Peripheral blood mononuclear cell (primary cell): ENCODE measurements around the genes DGCR2, C22orf39 and GNB1L.

- PRO-cap, 8 experiments, result peak in 8 of 8 experiments; most common plus-strand start chr22:19121822 (in 5); most common minus-strand start chr22:19122395 (in 4)
Observed at GRCh38 chr22:19121350-19122513, at the start of gene DGCR2. DGCR2 (minus strand) TSS chr22:19122412.

DNA sequence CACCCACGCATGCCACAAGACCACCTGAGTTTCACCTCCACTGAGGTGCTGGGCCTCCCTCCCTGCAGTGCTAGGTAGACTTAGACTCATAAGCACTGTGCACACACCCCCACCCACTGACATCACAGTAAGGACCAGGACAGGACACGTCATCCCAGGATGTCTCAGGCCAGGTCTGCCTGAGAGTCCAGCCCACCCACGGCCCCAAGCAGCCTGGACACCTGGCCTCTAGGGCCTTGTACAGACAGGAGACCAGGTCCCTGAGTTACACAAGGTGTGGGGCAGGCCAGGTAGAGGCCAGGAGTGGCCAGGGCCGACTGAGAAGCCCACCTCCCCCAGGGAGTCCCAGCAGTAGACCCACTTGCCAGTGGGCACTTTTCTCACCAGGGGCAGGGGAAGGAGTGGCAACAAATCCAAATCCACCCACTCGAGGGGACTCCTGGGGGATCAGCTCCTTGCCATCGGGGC is 6.6 kb downstream of the ESS2 start:
- PRO-cap, 8 experiments, result peak in 2 of 8 experiments; most common minus-strand start position 126 of the sequence (in 2)

DNA sequence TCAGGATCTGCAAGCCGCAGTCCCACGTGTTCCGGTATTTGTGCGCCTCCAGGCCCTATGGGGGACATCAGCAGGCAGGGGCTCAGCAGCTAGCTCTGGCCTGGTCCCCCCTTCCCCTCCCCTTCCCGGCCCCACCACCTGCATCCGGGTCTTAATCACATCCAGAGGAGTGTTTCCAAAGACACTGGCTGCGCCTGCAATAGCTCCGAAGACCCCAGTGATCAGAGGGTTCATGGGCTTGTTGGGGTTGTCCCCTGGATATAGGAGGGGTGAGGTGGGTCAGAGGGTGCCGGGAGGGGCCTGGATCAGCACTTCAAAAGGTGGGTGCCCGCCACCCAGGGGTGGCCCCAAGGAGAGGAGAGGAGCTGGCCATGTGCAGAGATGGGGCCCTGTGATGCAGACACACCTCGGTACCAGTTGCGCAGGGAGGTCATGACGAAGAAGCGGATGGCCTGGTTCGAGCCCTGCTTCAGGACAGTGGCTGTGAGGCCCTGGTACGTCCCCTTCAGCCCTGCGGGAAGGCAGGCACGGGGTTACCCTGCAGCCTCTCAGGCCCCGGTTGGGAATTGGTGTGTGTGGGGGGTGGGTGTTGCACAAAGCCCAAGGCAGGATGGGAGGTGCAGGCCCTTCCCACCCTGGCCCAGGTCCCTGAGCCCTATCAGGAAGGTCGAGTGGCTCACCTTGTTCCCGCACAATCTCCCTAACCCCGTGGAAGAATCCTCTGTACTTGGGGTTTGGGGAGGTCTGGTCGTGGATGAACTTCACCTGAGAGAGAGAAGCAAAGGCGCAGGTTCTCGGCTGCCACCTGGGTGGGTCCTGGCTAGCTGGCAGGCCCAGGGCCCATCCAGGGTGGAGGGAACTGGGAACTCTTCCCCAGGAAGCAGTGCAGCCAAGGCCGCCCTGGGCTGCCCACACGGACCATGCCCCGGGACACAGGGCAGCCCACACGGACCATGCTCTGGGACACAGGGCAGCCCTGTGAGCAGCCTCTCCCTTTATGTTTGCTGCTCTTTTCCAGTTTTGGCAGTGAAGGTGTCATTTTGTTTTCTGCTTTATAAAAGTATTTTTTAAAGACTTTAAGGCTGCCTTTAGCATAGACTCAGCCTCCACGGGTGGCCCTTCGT is 1.7 kb downstream of the SLC25A1 start:
- PRO-cap, 8 experiments, result no peak in any of the 8 experiments

DNA sequence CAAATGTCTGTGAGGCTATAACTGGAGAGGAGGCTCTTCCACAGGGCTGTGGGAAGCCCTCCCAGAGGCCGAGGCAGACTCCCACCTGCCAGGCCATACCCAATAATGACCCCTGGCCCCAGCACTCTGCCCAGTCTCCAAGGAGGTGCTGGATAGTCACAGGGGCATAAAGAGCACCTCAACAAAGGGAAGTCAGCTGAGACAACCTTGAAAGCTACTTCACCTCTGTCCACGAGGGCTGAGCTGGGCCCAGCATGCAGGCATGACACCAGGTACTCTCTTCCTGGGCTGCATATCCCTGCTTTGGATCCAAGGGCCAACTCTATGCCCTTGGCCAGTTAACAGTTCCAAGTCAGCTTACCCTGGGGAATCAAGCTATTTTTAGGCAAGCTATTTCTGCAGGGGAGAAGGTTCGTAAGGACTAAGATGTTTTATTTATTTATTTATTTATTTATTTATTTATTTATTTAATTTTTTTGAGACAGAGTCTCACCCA is 40.2 kb upstream of the SLC25A1 start:
- PRO-cap, 8 experiments, result no peak in any of the 8 experiments

DNA sequence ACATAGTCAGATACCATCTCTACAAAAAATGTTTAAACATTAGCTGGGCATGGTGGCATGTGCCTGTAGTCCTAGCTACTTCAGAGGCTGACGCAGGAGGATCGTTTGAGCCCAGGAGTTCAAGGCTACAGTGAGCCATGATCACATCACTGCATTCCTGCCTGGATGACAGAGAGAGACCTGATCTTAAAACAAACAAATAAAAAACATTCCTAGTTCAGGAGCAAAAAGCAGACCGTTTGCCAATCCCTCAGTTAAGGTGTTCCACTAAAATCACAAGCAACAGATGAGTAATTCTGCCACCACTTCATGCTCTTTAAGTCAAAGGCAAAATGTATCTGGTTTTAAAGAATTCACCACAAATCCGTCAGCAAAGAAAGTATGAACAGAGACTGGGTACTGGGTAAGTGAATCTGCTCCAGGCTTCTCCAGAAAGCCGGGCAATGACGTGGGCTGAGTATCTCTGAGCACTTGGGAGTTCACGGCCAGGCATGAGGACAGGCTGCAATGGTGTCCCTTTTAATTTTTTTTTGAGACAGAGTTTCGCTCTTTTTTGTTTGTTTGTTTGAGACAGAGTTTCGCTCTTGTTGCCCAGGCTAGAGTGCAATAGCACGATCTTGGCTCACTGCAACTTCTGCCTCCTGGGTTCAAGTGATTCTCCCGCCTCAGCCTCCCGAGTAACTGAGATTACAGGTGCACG is 19.4 kb downstream of the CLTCL1 start:
- PRO-cap, 8 experiments, result no peak in any of the 8 experiments

DNA sequence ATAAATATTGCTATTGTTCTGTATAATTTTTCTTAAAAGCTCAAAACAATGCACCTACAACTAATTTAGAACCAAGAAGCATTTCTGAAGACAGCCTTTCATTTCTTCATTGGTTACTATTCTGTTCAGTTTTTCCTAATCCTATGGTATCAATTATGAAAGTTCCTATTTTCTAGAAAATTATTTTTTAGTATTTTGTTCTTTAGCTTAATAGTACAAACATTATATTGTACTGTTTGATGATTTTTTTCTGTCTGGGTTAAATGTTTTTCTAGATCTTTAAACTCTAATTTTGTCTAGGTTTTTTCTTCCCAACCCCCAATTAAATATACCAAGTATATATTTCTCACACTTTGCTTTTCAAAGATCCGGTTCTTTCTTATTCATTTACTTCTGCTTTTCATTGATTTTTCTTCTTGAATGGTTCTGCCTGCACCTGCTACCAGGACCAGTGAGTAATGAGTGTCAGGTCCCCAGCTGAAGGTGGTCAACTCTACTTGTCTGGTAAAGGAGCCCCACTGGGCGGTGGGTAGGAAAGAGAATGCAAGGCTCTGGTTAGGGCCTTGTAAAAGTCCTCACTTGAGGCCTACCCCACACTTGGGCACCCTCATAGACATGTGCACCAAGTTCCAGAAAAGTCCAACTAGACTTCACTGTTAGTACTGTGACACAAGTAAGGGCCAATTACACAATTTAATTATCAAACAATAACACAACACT is 27.6 kb downstream of the HIRA start:
- PRO-cap, 8 experiments, result no peak in any of the 8 experiments

- PRO-cap, 8 experiments, result peak in 5 of 8 experiments; most common minus-strand start chr22:19419894 (in 3)
Observed at GRCh38 chr22:19419477-19420065, 12.0 kb downstream of the HIRA start.

- PRO-cap, 8 experiments, result no peak in any of the 8 experiments
Observed at GRCh38 chr22:19426850-19427866, 4.4 kb downstream of the HIRA start.

GRCh38 chr22:19447329-19448027 is at the start of gene C22orf39:
C22orf39 (minus strand) TSS chr22:19447711.
- PRO-cap, 8 experiments, result peak in 8 of 8 experiments; most common plus-strand start chr22:19447908 (in 7); most common minus-strand start chr22:19447662 (in 6)

- PRO-cap, 8 experiments, result no peak in any of the 8 experiments
Observed at GRCh38 chr22:19451023-19452203, 3.9 kb upstream of the C22orf39 start.

DNA sequence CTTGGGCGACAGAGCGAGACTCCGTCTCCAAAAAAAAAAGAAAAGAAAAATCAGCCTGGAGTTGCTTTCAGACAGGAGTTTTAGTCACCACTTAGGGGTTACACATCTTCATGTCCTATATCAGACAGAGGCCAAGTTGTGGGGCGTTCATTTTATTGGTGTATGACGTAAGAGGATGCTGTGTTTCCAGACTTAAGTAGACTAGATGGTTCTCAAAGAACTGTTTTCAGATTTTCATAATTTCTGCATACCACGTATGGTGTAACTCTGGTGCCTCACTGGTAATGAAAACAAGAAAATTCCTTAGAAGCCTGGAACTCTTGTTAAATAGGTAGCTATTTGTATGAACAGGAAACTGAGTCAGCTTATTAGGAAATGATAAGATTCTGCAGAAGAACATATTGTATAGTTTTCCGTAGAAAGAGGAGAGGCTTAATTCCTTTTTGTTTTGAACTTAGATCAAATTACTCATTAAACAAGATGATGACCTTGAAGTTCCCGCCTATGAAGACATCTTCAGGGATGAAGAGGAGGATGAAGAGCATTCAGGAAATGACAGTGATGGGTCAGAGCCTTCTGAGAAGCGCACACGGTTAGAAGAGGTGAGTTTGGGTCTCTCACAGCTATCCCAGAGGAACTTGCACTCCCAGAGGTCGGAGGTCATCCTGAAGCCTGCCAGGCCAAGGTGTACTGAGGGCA is 3.8 kb downstream of the CDC45 start:
- PRO-cap, 8 experiments, result no peak in any of the 8 experiments

DNA sequence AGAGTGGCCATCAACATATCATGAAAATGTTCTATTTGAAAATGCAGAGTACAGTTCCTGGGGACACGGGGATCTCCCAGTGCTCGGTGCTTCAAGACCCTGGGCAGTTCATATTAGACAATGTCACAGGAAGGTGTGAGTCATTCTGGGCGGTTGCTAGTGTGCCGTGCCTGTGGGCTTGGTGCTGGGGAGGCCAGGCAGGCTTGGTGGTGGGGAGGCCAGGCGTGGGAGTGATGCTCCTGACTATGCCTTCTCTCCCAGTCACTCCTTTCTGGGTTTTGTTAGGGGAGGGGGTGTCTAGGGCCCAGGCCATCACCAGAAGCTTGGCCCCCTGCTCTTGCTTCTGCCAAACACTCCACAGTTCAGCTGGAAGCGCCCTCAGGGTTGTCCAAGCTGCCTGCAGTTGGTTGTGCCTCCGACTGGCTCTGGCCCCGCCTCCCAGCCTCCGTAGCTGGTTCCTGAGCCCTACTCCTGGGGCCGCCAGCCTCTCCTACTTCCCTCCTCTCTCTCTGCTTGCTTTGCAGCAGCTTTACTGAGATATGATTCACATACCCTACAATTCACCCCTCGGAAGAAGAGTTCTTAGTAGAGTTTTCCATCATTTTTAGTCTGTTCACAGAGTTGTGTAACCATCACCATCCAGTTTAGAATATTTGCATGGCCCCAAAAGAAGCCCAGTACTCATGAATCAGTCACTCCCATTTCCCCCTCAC is 52.8 kb upstream of the CLDN5 start:
- PRO-cap, 8 experiments, result peak in 4 of 8 experiments; most common plus-strand start position 207 of the sequence (in 3)

DNA sequence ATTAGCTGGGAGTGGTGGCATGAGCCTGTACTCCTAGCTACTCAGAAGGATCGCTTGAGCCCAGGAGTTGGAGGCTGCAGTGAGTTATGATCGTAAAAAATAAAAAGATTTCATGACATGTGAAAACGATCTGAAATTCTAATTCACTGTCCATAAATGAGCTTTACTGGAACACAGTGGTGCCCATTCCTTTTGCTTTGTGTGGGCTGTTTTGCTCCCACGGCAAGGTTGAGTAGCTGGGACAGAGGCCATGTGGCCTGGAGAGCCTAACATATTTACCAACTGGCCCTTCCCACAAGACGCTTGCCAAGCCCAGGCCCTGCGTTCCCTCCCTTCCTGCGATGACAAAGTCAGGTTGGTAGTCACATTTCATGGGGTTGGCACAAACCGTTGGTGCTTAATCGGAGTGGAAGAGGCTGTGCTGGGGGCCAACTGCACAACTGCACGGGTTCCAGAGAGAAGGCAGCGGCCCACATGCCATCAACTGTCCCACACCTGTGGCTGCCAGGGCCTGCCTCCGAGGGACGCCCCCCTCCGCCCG is 81.2 kb upstream of the CLDN5 start:
- PRO-cap, 8 experiments, result no peak in any of the 8 experiments

GRCh38 chr22:19722165-19722574 is 1.2 kb upstream of the GP1BB start:
- PRO-cap, 8 experiments, result no peak in any of the 8 experiments

DNA sequence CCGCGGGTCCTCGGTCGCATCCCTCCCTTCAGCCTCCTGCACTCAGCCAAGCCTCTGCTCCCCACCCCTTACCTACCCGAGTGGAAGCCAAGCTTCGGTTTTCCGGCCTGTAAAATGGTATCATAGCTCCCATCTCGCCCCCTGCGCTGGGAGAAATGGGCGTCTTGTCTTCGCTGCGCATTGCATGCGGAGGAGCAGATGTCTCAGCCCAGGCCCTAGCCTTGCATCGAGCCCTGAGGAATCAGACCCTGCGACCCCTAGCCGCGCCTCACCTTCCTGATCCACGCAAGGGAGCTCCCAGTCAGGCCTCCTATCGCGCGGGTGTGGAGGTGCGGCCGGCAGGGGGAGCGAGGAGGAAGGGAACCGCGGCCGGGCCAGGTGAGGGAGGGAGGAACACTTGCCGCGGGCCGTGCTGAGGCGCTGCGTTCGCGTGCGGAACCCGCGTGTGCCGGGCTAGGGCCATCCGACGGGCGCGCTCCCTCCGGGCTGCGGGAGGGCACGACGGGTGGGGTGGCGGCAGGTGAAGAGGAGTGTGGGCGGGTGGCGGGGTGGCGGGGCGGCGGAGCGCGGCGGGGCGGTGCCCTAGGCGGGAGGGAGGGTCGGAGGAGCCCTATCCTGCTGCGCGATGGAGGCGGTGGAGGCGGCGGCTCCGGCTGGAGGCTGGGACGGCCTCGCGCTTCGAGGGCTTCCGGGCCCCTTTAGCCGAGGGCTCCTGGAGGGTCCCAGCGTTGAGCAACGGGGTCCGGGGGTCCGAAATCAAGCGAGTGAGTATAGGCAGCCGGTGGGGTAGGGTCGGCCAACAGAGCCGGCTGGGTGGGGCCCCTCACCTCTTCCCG is 4.0 kb upstream of the TBX1 start:
- PRO-cap, 8 experiments, result no peak in any of the 8 experiments

- PRO-cap, 8 experiments, result peak in 8 of 8 experiments; most common plus-strand start chr22:19855033 (in 8); most common minus-strand start chr22:19854816 (in 8)
Observed at GRCh38 chr22:19854730-19855721, at the start of gene GNB1L. GNB1L (minus strand) TSS chr22:19854874.

DNA sequence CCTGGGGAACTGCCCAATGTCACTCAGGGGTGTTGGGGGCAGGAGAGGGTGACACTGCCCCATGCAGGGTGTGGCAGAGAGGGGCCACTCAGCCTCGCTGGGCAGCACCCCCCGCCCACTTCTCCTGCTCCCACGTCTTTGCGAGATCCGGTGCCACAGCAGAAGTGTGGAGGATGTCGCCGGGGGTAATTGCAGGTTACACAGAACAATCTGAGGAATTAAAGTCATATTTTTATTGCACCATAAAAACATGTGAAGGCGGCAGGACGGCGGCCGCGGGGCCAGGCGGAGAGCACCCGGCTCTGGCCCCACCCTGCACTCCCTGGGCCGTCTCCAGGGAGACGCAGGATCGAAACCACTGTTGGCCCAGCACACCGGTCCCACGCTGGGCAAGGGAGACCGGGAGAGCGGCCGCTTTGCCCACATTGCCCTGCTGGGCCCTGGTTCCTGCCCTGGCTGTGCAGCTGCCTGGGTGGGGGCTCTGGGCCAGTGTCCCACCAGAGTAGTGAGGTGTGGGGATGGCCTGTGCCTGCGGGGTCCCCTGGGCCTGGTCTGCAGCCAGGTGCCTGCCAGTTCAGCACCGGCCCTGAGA is 18.8 kb upstream of the GNB1L start:
- PRO-cap, 8 experiments, result no peak in any of the 8 experiments

DNA sequence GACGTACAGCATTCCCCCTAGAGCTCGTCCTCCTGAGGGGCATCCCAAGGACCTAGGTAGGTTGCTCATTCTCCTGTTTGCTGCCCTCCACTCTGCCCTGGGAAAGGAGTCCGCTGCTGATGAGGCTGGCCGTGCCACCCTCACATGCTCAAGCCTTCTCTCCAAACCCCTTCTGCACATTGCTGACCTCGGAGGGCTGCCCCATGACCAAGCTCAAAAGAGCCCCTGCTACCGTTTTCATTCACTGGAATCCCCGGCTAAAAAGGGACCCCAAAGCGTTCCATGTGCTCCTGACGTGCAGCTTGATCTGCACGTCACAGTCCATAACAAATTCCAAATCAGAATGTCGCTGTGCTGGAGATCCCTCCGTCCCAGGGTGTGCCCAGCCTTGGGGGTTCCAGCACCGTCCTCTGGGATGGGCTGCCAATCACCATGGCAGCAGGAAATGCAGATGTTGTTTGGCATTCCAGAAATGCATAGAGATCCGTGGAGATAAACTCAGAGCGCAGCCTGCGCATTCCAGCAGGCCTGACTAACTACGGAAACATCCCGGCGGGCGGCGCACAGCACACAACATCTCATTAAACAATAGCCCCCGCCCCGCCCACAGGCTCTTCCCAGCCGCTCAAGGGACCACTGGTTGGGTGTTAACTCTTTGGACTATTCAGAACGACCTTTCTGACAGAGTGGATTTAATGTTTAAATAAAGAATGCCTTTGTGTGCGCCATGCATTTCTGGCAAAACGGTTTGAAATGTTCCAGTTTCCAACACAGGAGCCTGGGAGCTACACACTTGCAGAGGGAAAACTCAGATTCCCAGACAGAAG is 26.4 kb upstream of the GNB1L start:
- PRO-cap, 8 experiments, result no peak in any of the 8 experiments

GRCh38 chr22:19930841-19931609 is 10.5 kb upstream of the COMT start:
- PRO-cap, 8 experiments, result no peak in any of the 8 experiments

GRCh38 chr22:20111857-20112634 is 3.9 kb upstream of the RANBP1 start:
- PRO-cap, 8 experiments, result peak in 2 of 8 experiments; most common minus-strand start chr22:20112142 (in 2)